Smooth muscle cell (in vitro differentiated cells): ENCODE data around the gene DOC2B.

DNA sequence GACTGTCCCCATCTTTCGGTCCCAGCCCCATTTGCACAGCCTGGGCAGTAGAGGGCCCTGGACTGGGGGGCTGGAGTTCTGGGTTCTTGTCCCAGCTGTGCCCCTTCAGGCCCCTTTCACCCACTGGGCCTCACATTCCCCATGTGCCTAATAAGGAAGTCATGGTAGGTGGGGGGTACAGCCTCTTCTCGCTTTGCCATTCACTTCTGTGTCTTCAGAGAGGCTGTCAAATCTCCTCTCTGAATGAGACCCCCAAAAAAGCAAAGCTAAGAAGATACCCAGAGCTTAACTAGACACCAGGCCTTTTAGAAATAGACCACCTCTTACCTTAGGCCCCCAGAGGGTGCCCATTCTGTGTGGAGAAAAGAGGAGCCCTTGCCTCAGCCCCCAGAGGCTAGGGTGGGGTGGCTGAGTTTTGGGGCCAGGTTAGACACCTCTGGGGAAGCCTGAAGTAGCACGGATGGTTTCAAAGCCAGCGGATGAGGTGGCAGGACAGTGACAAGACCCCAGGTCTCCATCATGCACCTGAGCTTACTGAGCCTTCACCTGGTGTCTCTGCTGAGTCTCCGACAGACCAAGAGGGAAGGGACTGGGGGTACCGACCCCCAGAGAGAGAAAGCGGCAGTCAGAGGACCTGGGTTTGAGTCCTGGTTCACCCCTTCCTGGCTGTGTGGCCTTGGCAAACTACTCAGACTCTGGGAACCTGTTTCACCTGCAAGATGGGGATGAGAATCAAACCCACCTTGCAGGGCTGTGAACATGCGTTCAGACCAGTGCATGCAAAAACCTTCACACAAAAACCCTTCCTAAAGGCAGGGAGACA, 7.5 kb downstream of the SCGB1C2 start:
- RAMPAGE, long total RNA: no peak

DNA sequence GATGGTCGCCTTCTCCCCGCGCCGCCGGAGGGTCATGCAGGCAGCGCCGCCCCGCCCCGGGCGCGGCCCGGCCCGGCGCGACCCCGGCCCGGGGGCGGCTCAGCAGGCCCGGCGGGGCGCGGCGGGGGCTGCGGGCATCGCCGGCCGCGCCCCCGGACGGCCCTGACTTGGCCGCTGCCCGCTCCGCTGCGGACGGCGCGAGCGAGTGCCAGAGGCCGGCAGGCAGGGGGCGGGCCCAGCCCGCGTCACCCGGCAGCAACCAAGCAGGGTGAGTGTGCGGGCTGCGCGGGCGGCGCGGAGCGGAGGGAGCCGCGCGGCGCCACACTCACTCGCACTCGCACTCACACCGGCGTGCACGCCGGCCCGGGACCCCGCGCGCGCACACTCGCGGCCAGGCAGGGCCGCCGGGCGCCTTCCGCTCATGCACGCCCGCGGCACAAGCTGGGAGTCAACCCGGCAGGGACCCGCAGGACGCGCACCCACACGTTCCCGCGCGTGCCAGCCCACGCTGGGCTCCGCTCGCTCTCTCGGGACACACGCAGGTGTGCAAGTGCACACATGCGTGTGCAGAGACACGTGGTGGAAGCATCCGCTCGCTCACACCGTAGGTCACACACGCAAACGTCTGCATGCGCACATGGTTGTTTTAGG, at the start of gene DOC2B:
TSS of gene DOC2B (minus strand) at position 207 of the 651 bp plus-strand sequence.
- RAMPAGE, long total RNA: no peak

GRCh38 chr17:199415-199646, 17.9 kb upstream of the DOC2B start:
- RAMPAGE, long total RNA: no peak

- RAMPAGE, long total RNA: no peak
These were observed 72.8 kb downstream of the RPH3AL start for GRCh38 chr17:279610-280483.

DNA sequence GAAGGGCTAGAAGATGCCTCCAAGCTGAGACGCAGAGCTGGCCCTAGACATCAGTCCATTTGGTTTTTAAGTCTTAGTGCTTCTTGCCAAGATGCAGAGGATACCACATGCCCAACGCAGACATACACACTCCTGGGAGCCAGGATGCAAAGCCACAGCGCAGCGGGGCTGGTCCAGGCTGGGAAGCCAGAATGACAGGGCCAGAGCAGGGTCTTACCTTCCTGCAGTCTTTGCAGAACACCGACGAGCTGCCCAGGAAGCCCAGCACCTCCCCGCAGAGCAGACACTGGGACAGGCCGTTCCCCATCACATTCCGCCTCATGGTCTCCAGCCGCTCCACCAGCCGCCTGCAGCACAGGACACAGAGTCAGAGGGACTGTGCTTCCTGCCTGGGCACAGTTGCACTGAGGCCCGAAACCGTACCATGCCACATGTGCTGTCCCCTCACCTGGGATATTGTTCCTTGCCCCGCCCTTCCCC, 33.4 kb downstream of the RPH3AL start:
- RAMPAGE, long total RNA: no peak

DNA sequence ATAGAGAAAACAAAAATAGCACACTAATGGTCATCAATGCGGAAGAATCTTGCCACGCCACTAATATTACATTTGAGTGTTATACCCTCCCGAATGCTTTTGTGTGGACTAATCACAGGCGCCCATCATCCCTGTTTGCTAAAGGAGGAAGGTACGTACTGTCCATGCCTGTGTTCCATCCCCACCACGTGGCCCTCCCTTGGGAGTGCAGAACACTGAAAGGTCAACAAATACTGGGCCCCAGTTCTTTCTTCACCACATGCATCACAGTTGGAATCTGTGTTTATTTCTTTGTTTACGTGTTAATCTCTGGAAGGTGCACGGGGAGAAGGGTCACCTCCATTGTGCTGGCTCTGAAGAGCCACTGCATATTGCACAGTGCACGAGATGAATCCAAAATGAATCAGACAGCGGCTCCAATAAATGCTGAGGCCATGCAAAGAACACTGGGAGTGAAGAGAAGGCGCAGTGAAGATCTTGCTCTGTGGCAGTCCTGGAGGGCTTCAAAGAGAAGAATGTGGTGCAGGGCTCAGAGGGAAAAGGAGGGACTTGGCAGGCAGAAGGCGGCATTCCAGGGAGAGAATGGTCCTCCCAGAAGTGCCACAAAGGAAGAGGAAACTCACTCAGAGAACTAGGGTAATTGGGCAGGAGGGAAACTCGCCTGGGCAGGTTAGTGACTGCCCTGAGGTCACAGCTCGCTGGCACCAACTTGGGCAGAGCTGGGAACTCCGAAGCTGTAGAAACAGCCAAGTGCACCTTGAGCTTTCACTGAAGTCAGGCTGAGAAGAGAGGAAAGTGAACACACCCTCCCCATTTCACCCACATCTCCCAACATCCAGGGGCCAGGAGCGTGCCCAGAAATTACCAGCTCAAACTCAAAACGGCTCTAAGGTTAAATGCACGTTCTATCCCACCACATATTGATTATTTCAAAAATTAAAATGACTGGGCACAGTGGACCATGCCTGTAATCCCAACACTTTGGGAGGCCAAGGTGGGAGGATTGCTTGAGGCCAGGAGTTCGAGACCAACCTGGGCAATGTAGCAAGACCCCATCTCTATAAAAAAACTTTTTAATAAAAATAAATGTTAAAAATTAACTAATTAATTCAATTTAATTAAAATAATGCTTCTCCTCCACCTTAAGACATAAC, 3.6 kb downstream of the RPH3AL start:
- RAMPAGE, long total RNA: no peak

- RAMPAGE, long total RNA: no peak
These were observed 27.3 kb upstream of the C17orf97 start for GRCh38 chr17:382581-383436.

- RAMPAGE, long total RNA: no peak
These were observed 6.5 kb downstream of the C17orf97 start for GRCh38 chr17:416520-417136.

DNA sequence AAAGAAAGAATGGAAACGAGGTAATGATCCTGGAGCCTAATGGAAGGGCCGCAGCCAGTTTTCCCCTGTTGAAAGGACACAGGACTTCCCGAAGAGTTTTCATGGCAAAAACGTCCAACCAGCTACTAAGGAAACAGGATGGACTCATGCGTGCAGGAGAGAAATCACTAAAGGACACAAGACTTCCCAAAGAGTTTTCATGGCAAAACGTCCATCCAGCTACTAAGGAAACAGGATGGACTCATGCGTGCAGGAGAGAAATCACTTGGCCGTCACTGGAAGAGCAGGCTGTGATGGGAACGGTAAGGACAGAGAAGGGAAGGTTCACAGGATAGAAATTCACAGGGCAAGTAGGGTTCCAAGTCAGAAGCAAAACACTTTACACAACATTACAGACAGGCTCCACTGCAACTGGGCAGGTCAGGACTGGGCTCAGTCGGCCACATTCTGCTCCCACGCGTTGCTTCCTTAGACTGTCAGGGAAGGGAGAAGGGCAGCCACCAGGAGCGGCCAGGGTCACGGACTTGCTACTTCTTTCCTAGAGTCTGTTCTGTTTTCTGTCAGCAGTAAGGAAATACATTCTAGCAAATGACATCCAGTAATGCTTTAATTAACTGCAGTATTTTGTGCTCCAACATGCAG, 102.6 kb downstream of the C17orf97 start:
- RAMPAGE, long total RNA: no peak

- RAMPAGE, long total RNA: no peak
These were observed 150.2 kb downstream of the C17orf97 start for GRCh38 chr17:560350-560653.

DNA sequence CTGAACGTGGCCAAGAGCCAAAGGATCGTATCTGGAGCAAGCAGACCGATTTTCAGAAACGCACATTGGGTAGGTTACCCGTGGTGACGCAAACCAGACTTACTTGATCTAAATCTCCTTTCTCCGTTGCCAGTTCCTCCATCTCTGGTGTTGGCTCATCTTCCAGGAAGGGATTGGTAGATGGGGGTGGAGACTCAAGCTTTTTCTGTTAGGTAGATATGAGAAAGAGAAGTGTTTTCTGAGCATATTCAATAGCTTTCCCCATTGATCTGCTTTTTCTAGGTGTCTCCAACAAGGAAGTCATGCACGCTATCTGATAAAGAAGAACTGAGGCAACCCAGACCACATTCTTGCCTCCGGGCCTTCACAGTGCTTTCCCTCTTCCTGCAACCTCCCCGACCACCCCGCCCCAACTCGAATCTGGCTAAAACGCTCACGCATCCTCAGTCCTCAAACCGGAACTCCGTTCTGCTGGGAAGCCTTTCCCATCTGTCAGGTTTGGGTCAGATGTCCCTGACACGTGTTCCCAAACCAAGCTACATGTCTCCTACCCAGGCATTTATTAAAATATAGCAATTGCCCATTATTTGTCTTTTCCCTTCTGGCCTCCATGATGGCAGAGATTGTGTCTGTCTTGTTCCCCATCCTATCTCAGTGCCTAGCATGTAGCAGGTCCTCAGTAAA, 112.8 kb downstream of the VPS53 start:
- RAMPAGE, long total RNA: no peak

DNA sequence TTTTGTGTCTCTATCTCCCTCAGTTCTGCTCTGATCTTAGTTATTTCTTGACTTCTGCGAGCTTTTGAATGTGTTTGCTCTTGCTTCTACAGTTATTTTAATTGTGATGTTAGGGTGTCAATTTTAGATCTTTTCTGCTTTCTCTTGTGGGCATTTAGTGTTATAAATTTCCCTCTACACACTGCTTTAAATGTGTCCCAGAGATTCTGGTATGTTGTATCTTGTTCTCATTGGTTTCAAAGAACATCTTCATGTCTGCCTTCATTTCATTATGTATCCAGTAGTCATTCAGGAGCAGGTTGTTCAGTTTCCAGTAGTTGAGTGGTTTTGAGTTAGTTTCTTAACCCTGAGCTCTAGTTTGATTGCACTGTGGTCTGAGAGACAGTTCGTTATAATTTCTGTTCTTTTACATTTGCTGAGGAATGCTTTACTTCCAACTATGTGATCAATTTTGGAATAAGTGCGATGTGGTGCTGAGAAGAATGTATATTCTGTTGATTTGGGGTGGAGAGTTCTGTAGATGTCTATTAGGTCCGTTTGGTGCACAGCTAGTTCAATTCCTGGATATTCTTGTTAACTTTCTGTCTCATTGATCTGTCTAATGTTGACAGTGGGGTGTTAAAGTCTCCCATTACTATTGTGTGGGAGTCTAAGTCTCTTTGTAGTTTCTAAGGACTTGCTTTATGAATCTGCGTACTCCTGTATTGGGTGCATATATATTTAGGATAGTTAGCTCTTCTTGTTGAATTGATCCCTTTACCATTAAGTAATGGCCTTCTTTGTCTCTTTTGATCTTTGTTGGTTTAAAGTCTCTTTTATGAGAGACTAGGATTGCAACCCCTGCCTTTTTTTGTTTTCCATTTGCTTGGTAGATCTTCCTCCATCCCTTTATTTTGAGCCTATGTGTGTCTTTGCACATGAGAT, 77.0 kb downstream of the VPS53 start:
- RAMPAGE, long total RNA: no peak

- RAMPAGE, long total RNA: no peak
These were observed 648 bp downstream of the VPS53 start for GRCh38 chr17:713920-714462.

- RAMPAGE, long total RNA: no peak
These were observed 732 bp downstream of the GLOD4 start for GRCh38 chr17:781237-781859.

DNA sequence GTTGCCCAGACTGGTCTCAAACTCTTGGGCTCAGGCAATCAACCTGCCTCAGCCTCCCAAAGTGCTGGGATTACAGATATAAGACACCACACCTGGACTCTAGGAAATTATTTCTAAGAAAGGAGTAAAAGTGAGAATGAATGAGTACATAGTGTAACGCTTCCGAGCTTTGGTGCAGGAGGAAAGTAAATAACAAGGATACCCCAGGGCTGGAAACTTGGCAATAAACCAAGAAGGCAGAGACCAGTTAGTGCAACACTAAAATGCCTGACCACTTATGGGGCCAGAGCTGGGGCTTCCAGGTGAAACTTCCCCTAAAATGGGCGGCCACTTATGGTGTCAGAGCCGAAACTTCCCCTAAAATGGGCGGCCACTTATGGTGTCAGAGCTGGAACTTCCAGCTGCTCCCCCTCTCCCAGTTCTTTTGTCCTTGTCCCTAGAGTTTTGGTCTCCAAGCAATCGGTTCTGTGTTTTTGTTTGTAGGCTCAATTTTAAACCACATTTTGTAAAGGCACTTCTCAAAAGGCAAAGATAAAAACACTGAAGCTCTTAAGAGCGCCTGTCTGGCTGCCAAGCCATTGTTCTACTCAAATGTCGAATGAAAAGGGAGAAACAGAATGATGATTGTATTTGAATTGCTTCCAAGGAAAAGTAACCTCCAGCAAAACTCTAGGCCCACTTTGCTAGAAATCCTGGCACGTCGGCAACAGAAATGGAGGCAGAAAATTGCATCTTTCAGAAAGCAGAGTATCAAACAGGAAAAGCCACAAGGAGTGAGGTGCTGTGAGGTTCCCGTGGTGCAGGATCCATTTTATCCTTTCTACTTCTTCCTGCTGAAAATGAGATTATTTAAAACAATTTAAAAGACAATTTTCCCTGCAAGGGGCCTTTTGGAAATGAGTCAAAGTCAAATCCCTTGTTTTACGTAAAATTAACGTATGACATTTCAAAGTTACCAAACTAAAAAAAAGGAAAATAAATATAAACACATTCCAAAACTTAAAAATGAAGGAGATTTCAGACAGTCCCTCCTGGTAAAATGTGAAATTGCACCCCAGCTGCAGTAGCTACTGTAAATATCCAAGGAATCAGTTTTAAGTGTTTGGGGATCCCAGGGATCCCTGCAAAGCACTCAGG, 63.7 kb downstream of the NXN start:
- RAMPAGE, long total RNA: no peak

- RAMPAGE, long total RNA: no peak
These were observed 61.5 kb downstream of the NXN start for GRCh38 chr17:917971-918650.

- RAMPAGE, long total RNA: no peak
These were observed 58.5 kb downstream of the NXN start for GRCh38 chr17:921019-921532.

DNA sequence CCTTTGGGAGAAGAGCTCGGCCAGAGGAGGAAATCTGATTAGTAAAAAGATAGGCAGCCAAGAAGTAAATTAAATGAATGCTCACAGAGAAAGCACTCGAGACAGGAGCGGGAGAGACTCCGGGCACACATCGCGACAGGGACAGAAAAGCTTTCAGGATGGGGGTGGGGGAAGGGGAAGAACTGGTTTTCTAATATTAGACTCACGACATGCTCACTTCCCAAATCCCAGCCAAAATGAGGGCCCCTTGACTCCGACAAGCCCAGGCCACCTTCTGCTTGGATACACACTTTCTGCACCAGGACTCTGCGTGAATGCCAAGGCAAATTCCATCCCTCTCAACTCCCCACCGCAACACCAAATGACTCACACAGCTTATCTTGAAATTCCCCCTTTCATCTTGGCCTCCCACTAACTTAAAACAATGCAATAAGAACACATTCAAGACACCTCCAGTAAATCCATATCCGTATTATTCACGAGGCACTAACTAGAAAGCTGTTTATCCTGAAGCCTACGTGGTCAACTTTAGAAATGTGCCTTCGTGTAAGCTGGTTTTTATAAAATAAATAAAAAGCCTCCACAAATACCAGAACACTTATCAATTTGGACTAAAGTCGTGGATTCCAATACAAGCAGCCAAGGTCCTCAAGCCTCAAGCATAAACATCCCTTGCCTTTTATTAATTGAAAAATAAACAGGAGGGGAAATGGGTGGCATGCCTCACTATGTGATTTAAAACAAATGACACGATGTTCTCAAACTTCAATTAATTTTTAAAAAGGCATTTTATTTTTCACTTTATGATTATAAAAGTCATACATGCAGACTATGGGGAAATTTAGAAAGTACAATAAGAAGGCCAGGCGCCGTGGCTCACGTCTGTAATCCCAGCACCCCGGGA, 46.1 kb downstream of the NXN start:
- RAMPAGE, long total RNA: no peak

DNA sequence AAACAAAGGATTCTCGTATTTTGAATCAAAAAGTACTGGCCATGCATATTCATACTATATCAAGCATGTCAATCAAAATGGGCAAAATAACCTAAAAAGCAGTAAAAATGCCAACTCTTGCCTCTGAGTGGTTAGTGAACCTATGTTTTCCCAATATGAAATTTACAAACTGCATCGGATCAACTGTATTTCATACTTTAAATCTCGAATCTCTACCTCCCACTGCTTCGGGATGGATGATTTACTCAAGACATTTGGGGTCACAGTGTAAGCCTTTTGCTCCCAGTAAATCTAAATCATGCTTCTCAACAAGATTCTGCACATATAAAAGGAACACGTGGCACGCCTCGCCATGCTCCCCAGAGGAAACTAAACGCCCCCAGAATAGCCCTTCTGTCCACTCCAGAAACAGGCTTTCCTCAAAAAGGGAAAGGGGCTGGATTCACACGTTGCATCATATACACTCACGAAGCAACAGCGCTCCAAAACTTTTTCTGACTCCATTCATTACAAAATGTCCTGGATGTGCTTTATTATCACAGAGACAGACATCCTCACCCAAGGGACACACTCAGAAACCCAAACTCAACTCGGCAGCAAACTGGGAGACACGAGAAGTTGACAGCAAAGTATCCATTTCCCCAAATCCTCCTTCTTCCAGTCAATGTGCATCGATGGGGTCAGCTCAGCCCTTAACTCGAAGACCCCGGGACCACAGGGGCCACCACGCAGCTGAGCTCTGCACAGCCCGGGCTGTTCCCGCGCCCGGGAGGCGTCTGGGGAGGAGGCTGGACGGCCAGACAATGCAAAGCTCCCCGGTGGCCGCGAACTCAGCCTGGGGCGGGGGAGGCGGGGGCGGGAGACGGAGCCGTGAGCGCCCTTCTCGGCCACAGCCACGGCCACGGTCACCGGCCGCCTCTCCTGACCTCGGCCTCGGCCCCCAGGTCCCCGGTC, 1.5 kb downstream of the NXN start:
- RAMPAGE, long total RNA: no peak

DNA sequence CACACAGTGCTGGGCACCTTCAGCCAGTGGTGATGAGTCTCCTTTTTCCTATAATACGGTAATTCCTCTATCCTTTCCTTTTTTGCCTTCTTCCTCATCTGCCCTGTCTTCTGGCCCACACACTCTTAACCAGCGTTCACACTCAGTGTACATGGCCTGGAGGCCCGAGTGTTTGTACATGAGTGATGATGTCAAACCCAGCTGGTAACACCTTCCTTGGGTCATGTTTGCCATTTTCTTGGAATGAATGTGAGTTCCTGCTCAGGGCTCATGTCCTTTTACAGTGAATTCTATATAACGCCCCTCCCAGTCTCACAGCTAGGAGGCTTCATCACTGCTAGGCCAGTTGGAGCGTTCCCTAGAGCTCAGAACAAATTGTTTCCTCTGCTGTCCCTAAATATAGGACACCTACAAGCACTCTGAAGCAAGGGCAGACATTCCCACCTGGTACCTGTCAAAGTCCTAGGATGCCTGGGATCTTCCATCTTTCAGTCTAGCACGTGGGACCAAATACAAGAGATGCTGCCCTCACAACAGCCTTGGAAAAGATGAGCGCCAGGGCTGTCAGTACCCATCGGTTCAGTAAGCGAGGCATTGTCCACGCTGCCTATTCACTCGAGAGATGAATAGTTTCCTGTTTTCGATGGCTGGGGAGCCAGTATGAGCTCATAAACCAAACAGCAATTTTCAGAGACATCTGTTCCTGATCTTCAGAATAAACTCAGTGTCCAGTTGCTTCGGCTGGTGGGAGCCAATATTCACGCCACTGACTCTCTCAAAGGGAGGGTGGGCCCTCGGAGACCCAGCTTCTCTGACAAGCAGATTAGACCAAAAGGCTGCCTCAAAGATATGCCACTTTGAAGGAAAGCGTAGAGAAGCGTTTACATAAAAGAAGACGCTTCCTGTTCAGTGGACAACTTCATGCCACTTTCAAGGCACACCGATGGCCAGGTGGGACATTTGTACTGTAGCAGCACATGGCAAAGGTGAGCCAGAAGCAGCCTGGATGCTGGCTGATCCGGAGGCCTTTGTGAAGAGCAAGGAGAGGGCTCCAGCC, 5.7 kb downstream of the TIMM22 start:
- RAMPAGE, long total RNA: no peak